HCT116 (cell line): ENCODE measurements around a stretch of chr5.

DNA sequence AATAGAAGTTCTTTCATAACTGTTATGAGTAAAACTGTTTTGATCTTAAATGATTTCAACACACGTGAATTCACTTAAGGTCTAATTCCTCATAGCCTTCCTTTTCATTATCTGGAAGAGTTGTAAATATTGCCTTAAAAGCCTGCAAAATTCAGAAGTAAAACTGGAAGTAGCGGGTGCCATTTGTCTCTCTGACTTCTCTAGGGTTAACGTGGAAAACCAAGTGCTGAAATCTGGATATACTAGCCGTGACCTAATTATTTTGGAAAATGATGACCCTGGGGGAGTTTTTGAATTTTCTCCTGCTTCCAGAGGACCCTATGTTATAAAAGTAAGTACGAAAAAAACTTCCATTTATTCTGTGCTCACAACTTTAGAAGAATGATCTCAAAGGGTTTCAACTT, 83.8 kb downstream of the ADGRV1 start:
- RRBS = no CpG with 5 or more reads among the region's 5 CpGs

- RRBS = no CpG with 5 or more reads among the region's 7 CpGs
These were observed 85.5 kb downstream of the ADGRV1 start for GRCh38 chr5:90643980-90644694.

DNA sequence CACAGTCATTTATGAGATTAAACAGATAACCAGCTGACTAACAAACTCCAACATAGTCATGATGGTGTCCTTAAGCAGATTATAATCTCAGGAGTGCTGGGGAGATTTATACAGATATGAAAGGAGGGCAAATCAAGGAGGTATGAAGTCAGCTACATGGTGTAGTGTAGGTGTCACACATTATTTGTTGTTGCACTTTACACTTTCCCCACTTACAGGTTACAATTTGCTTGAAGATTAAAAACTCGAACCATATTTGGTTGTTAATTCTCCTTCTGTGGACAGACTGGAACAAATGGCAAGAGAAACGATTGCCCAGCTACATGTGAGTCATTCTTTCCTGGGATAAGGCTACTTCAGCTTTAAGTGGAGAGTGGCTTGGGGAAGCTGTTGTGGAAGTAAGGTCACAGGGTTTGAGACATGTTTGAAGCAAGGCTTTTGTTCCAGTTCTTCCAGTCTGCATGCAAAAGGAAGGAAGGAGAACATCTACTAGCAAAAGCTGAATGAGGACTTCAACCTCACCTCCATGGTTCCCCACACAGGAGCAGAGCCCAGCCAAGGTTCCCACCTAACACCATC, 320.1 kb downstream of the ADGRV1 start:
- RRBS = no CpG with 5 or more reads among the region's 2 CpGs

DNA sequence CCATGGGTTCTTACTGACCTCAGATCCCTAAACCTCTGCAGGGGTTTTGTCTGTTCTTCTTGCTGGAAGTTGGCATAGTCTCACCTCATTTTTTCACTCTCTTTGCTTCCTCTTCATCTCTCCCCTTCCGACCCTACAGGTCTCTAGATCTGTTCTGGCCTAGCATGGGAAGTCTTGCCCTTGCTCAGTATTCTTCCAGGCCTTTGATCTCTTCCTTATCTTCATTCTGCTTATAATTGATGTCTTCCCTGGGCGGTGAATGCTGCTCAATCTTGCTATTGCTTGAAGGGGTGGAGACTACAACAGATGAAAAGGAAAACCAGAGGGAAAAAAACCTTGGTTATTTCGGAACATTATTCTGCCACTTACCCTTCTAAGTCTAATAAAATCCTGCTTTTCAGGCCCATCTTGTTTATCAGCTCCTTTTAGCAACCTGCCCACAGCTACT, 375.5 kb downstream of the ADGRV1 start:
- RRBS = no CpG with 5 or more reads among the region's 3 CpGs

DNA sequence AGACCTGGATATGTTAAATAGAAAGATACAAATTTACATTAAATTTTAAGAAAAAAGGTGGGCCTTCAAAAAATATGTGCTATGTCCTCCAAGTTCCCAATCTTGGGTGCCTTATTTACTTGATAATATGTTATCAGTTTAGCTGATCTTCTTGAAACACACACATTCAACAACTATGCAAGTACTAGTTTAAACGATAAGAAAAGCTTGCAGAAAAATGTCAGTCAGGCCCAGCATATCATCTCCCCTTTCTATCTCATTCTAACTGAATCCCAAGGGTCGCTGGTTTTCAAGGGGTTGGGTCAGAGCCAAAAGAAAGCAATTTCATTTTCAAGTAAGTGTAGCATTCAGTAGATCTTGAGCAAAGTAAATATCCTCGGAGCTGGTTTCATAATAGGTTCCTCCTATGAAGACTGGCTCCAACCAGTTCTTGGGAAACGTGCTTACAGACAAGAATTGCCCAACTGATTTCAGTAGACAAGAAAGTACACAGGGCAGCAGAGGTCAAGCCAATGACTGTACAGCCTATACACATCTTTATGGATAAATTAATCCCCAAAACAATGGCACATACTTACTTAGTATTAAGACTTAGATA, 164.2 kb downstream of the ARRDC3 start:
- RRBS = no CpG with 5 or more reads among the region's 4 CpGs

DNA sequence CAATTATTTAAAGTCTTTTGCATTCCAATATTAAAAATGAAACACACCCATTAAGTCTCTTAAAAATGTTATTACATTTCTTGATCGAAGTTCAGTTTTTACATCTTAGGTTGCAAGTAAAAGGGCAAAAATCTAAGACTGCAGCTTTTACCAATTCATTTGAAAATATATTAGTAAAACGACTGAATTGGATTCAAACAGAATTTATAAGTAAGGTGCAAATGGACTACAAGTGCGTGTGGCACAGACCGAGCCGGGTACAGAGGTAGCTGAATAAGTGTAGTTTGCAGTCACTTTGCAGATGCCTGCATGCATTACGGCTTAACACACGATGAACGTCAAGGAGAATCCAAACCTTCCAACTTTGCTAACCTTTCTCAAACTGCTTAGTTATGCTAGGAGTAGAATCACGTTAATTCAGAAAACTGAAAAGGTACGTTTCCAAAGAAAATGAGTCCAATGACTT, 756 bp downstream of the ARRDC3 start:
- RRBS = no CpG with 5 or more reads among the region's 10 CpGs

DNA sequence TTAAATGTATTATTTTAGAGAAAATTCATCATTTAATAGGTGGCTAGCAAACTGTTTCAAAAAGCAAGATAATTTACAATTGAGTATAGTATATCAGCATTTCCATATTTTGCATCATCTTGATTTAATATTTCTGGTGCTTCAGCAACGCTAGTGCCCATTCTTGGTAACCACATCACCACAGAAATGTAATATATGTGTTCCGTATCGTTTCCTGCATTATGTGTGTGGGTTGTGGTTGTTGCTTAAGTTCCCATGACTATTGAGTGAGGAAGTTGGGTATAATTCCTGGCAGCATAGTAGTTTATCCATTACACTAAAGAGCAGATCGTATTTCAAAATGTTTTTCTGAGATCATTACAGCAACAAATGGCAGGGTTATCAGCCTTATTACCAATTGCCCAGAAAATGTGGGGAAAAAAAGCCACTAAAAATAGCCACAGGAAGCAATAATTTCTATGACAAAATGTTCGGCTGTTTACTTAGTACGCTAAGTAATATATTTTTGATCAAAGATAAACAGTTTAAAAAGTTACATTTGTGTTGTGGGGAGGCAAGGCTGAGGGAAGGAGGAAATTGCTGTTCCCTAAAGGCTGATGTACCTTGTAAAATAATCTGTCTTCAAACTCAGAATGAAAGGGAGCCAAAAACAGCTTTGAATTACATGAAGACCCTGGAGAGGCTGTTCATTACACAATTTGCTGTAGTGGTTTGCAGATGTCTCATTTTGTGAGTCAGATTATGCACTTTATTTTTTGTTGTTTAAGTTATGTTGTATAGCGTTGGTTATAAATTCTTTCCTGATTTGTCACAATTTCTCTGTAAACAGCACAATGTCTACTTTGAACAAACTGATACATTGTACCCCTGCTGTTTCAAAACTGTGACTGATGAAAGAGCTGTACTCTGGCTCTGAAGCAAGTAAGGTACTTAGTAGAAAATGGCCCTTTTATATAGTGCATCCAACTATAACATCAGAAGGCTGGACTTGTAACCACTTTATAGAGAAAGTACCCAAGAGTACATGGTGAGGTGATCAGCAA, 1030.6 kb upstream of the NR2F1 start:
- RRBS = no CpG with 5 or more reads among the region's 7 CpGs

DNA sequence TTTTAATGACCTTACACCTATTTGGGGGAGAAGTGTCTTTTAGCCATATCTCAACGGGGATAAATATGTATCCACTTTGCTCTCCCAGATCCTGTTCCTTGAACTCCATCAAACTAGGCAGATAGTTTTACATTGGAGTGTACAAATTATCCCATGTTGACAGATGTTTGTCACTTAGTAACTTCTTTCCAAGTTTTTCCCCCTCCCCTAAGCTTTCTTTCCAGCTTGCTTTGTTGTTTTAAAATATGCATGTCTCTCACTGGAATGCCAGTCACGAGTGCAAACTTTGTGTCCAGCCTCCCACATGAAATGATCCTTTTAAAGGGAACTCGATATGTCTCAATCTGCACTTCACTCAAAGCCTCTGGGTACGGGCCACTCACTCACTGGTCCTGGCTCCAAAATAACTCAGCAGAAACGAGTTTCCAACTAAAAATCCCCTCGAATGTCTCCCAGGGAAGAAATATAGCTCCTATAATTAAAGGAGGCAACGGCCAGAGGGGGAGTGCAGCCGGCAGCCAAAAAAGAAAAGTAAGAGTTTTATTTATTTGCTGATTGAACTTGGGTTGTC, 17.4 kb downstream of the NR2F1 start:
- RRBS = no CpG with 5 or more reads among the region's 8 CpGs

GRCh38 chr5:93682918-93683966, 58.2 kb downstream of the POU5F2 start:
- RRBS = no CpG with 5 or more reads among the region's 19 CpGs

DNA sequence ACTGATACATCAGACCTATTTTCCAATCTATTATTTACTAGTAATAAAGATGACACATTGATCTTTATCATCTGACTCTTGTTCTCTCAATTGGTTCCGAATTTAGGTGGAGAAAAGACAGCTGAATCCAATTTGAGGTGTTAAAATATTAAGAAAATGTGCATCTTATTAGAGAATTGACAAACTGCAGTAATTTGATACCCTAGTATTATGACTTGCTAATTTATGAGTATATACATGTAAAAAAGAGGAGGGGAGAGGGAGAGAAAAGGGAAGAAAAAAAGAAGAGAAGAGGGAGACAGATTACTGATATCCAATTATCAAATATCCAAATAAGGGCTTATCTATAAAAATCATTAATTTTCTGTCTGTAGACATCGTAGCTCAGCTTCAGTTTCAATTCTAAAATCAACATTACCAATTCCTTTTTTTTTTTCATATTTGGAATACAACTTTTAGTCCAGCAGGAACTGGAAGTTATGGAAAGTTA, 183.8 kb downstream of the FAM172A start:
- RRBS = no CpG with 5 or more reads among the region's 2 CpGs

DNA sequence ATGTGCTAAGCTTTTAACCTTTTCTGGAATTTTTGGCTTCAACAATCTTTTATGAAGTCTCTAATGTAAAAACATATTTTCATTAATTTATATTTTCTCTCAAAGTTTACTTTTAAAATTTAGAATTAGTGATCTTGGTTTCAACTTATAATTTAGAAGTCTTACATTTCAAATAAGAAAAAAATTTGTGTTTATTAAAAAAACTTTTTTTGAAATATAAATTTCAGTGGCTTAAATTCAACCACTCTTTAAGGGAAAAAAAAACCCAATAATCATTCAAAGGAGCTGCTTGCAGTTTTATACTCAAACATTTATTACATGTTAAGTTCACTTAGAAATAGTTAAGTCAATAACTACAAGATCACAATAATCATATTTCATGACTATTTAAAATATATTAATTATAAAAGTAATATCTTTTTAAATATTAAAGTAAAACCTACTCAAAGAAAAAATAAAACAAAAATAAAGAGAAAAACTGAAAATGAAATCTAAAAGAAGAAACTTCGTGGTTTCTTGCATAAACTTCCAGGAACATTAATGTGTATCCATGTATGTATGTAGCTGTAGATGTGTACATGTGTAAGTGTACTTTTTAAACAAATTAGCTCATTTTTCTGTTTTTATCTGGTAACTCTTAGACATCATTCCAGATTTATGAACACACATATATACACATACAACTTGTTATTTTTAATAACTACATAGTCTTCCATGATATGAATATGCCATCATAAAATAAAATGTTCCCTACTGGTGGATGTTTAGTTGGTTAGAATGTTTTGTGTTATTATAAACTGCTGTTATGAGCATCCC, 169.0 kb downstream of the FAM172A start:
- RRBS = no CpG with 5 or more reads among the region's 1 CpG

DNA sequence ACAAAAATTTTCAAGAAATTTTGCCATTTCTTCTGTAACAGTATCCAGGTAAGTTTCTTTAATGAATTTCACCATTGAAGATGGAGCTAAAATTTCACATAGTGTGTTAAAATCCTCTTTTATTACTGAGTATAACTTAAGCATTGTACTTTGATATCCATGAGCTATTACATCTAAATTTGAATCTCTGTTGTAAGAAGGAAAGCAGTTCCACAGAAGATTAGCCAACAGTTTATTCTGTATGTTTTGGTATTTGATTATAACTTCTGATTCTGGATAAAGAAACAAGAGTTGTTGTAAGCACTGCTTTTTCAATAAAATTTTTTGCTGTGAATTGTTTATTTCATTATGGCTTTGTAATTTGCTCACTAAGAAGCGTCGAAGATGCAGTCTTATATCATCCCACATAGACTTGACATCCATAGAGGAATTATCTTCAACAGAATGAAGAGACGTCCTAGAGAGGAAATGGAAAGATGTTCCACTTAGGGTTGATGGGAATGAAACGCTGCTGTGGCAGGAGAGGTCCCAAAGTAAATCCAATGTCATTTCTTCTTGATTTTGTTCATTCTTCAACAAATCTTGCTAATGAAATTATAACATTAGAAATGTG, 98.0 kb downstream of the KIAA0825 start:
- RRBS = no CpG with 5 or more reads among the region's 4 CpGs

DNA sequence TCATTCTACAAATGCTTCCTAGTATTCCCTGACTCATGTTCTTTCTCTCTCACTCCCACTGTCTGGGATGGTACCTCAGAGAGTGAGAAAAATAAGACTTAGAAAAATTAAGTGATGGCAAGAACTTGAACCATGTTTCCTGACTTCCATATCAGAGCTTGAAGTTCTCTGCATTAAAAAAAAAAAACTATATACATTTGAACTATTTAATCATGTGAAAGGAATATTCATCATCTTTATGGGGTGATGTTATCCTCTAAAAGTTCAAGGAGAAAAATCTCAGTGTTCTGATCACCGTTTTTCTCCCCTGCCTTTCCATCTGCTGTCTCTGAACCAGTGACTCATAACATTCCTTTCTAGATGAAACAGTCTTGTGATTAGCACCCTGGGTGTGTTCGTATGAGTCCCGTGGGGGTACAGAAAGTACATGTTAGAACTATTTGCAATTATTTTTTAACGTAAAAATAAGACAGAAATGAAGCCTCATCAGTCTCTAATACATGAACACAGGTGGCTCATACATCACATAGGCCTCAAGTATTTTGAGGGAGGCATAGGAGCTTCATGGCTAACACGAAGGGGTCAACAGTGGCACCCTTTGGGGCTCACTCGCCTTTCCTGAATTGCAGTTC, 283.1 kb downstream of the SLF1 start:
- RRBS = no CpG with 5 or more reads among the region's 6 CpGs

DNA sequence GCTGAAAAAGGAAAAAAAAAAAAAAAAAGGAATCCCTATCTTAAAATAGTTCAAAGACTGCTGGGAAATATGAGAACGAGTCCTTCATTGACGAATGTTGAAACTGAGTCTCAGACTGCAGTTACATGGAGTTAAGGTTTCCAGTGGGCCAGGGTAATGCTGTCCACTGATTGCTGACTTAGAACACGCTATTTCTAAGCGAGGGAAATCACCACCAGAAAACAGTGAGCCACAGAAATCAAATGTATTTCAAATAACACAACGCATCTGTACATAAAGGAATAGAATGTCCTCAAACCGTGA, 208.5 kb downstream of the MCTP1 start:
- RRBS = no CpG with 5 or more reads among the region's 6 CpGs

GRCh38 chr5:95087547-95087815, 197.4 kb downstream of the MCTP1 start:
- RRBS = no CpG with 5 or more reads among the region's 1 CpG

GRCh38 chr5:95392713-95393140, 1.6 kb downstream of the FAM81B start:
- RRBS = no CpG with 5 or more reads among the region's 1 CpG

GRCh38 chr5:95647697-95648477, 1.3 kb downstream of the RFESD start:
- RRBS = no CpG with 5 or more reads among the region's 13 CpGs

DNA sequence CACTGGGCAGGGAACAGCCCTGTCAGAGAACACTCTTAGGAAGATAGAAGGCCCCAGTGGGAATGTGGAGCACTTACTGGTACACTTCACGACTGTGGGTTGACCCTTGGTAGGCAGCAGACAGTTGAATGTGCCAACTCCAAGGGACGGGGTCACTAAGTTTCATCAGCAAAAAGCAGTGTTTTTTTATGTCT, 1.0 kb downstream of the RHOBTB3 start:
- RRBS = no CpG with 5 or more reads among the region's 2 CpGs

DNA sequence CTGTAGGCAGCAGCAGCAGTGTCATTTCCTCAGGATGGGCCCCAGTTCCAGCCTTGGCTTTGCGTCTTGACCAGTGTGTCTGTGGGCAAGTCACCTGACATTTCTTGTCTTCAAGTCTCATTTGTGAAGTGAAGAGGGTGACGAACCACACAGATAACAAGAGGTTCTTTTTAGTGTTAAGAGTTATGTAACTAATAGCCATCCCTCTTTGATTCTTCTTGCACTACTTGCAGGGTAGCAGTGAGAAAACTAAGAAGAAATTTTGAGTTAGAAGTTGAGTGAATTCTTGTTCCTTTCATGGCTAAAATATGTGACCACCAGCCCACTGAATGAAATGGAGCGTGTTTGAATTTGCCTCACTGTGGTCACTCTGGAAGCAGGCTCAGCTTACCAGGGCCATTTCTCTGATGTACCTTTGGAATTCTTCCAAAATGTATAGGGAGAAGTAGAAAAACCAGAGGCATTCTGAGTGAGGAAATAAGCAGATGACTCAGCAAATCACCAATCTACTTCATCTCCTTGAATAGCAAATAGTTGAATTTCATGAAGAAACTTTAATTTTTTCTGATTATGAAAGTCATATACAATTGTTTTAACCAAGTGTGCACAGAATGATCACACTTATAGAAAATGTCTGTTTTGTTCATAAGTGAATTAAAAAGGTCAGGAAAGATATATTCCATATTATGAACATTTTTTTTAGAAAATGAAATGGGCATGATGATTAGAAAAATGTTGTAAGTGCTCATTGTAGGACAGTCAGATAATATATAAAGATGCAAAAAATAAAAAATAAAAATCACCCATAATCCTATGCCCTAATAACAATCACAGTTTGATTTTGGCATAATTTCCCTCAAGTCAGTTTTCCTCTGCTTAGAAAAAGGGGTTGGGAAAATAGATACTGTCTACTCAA, 42.6 kb downstream of the RHOBTB3 start:
- RRBS = no CpG with 5 or more reads among the region's 3 CpGs

DNA sequence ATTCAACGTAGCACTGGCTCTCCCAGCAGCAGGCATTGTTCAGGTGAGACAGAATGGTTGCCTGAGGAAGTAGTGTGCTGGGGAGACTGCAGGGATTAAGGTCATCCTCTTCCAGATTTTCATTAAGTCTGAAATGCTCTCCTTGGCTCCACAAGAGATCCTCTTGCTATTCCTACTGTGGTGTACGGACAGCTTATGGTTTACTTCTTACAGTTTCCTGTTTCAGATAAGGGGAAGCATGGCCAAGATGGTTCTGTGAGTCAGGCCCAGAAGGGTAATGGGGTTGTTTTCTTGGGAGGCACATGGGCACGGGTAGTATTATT, 43.0 kb downstream of the GLRX start:
- RRBS = no CpG with 5 or more reads among the region's 3 CpGs